Pericardium fibroblast (primary cell): Measurements from ENCODE around the genes BLTP1 and NUDT6.

- RAMPAGE, long total RNA, result no peak
Observed at GRCh38 chr4:119263176-119263542, 37.3 kb downstream of the C4orf3 start.

GRCh38 chr4:120255962-120256855 lies 189.6 kb upstream of the MAD2L1 start:
- RAMPAGE, long total RNA, result no peak

- RAMPAGE, long total RNA, result no peak
Observed at GRCh38 chr4:121057115-121058103, 14.9 kb downstream of the NDNF start.

DNA sequence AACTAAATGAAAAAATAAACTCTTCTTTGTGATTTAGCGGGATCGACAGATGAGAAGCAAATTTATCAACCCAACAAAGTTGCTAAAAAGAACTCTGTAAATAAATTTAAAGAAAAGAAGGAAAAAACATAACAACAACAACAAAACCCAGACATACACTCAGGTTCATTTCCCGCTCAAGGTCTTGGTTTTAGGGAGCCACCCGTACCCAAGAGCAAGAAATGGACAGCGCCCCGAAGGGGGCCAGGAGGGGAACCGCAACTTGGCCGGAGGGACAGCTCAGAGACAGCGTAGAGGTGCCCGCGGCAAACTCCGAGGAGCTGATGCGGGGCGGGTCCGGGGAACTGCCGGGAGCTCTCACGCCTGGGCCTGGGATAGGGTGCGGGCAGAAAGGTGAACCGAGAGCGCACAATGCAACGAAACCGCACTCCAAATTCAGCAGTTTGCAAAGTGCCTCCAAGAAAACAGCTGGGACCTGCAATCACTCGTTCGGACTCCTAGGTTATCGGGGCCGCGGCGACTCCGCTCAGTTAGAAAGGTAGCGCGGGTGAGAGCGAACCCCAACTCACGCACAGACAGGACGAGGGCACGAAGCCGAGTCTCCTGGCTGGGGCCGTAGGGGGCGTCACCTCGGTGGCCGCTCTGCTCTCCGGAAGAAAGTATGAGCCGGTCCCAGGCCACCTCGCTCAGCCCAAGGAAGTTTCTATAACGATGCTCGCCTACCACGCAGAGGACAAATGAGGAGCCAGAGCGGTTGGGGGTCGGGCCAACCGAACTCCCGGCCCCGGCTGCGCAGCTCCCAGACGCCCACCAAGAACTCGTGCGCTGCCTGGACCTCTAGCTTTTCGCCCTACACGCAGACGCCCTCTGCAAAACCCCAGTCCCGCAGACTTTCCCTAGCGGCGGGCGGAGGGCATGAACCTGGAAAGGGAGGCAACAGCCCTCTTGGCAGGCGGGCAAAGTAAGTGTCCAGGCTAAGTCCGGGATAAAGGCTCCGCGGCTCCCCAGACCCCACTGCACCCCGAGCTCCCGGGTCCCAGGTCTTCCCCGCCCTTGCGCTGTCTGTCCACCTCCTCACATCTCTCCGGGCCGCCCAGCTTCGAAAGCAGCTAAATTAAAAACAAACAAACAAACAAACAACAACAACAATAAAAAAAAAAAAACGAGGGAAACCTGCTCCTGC lies 1.3 kb downstream of the NDNF start:
- RAMPAGE, long total RNA, result no peak

DNA sequence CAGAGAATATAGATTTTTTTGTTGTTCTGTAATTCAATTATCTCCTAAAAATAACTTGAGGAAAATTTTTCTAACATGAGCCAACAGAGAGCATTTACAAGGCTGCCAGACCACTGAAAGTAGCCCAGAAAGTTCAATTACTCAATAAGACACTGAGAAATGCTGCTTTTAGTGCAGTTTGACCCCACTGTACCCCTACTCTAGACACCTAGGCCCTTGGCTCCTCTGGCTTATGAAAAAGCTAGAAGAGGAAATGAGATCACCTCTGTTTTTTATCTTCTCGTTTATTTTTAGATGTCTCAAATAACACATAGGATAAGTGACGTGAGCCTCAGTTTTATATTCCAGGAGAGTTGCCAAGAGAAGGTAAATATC lies 24.6 kb downstream of the TNIP3 start:
- RAMPAGE, long total RNA, result no peak

- RAMPAGE, long total RNA, result no peak
Observed at GRCh38 chr4:121697568-121698097, 853 bp upstream of the ANXA5 start.

GRCh38 chr4:121816220-121816812 lies 7.4 kb downstream of the CCNA2 start:
- RAMPAGE, long total RNA, result no peak

GRCh38 chr4:121817200-121818492 lies 6.0 kb downstream of the CCNA2 start:
- RAMPAGE, long total RNA, result no peak

DNA sequence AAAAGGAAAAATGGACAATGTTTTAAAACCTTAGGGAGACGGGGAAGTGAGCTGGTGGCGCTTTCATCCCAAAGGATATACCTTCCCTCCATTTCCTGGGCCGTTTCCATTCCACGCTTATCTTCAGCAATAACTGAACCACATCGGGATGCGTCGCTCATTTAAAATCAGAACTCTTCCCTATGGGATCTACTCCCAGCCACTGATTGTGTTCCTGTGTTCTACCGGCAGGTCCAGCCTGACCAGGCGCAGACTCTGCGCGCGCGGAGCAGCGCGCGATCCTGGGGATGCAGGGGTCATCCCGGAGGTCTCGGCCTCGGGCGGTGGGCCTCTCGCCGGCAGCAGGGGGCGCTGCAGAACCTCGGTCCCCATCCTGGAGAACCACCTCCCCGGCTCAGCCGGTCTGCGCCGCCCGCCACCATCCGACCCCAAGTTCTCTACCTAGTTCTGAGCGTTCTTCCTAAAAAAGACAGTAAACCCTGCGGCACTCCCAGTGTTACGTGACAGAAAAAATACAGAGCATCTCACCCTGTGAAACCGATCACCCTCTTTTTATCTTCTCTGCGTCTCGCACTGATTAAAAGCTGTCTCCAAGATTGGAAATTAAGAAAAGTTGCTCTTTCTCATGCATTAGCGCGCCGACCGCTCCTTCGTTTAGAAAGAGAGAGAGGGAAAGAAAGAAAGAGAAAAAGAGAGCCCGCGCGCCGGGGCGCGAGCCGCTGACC lies 1.7 kb downstream of the TRPC3 start:
- RAMPAGE, long total RNA, result no peak

DNA sequence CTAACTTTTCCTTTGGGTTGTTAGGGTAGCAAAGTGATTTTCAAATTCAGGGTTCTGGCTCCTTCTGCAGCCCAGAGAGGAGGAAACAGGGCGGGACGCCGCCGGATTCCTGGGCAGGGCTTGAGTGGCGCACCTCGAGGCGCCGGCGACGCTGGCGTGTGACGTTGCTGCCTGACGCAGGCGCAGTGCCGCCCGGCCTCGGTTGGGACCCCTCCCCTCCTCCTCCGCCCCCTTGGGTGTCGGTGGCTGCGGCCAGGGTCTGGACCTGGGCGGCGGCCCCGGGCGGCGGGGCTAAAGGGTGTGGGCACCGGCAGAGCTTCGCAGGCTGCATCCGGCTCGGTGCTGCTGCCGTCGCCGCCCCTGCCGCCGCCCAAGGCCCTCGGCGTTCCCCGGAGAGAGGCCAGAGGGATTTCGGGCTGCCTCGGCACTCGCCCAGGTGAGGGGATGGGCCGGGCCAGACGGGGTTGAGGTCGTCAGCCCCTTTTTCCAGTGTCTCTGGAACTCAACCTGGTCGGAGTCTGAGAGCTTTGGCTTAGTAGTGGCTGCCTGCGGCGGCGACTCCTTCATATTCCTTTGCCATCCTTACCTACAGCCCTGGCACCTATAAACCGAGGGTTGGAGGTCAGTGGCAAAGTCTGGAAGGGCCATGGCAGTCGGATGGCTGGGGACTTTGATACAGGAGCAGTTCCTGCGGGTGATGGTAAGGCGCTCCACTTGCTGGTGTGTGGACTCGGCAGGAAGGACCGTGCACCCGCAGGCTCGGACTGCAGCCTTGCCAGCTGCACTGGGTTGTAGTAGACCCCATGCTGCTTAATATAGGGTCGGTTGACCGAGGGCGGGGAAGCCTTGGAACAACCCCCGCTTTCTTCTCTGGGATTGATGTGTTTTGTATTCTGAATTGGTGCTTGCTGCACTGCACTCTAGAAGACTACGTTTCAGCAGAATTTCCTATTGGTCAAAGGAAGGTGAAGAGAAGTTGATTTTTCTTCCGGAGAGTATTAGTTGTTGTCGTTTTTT lies at the start of gene BLTP1:
Gene BLTP1 (plus strand): TSS at position 183 of the 1,017 bp plus-strand sequence.
- RAMPAGE, long total RNA, result no peak

GRCh38 chr4:122153166-122153447 lies 976 bp downstream of the BLTP1 start:
- RAMPAGE, long total RNA, result no peak

DNA sequence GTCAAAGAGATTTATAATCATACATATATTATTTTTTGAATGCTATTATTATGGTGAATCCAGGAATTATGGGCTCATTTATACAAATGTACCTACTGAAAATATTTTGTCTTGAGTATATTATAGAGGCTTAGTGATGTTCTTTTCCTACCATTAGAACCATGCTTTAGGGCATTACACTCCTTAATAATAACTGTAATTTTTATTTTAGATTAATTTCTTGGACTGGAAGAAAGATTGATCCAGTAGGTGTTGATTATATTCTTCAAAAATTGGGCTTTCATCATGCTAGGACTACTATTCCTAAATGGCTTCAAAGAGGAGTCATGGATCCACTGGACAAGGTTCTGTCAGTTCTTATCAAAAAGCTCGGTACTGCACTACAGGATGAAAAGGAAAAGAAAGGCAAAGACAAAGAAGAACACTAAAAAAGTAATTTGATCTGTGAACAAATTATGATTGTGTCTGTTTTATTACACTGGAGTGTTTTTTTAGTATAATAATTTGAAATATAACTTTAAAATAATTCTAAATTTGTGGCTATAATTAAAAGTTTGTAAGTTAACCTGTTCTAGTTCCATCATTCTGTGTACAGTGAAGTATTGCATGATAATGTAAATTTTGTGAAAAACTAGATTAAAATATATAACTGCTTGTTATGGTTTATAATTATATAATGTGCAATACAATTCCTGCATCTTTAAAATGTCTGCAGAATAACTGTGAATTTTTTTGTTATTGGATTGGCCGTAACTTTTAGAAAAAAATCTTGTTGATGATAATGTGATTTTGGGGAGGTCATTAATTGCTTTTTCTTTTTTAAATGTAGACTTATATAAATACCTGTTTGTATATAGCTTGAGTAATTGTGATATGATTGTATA lies 16.7 kb upstream of the ADAD1 start:
- RAMPAGE, long total RNA, result no peak

DNA sequence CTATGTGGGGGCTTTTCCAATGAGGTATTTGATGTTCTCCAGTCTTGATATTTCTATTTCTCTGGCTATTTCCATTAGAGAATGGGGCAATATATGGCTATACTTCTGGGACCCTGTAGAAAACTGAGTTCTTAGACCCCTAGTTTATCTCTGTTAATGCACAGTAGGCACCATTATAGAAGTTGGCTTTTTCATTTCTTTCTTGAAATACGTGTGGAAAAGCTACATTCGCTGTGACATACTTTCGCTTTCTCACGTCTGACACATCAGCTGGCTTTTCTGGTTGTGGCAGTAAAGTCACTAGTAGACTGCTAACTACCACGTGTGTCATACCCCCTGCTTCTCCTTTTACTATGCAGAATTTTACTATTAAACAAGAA lies 1.9 kb upstream of the IL2 start:
- RAMPAGE, long total RNA, result no peak

DNA sequence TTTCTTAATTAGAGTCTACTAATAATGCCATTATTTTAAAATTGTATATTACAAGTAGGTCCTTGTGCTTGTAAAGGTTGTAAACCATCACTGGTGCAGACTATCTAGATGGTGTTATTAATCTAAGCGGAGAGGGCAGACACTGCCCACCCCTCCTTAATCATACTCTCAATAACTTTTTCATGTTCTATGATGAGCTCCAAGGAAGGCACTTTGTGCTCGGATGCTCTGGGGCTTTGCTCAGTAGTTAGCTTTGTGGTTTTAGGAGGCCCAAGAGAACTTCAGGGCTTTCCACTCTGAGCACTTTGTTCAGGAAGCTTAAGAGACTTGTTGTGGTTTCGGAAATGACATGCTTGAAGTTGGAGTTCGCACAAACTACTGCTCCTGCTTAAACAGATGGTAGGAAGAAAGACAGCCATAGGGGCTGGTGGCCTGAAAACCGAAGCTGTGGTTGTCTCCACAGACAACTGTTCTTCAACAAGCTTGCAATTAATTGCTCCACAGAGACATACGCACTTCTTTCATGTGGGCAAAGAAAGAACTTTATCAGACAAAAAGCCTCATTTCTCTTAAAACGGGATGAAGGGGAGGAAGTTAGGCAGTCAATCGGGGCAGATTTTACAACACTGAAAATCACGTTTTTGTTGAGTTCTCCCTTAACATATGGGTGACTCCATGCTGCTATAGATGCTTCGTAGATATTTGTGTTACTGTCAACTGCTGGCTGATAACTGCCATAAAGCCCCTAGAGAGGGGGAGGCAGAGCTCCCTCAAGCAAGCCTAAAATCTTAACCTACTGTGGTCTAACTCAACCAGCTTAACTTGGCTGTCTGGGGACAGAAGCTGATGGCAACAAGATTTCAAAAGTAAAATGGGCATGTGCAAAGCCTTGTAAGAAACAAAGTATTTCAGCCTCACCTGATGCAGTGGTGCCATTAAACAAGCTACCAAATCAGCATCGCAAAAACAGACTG lies 42.4 kb downstream of the IL21 start:
- RAMPAGE, long total RNA, result no peak

DNA sequence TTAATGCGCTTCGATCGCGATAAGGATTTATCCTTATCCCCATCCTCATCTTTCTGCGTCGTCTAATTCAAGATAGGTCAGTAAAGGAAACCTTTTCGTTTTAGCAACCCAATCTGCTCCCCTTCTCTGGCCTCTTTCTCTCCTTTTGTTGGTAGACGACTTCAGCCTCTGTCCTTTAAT lies 658 bp upstream of the FGF2 start:
- RAMPAGE, long total RNA, result no peak

GRCh38 chr4:122854612-122855441 lies 28.2 kb downstream of the FGF2 start:
- RAMPAGE, long total RNA, result no peak

- RAMPAGE, long total RNA, result start-site peak on the minus strand at chr4:122922558-122922597, 223 and 182 reads in 2 replicates
Observed at GRCh38 chr4:122921738-122922798, at the start of gene NUDT6. TSS of gene NUDT6 (minus strand) at chr4:122922597.

DNA sequence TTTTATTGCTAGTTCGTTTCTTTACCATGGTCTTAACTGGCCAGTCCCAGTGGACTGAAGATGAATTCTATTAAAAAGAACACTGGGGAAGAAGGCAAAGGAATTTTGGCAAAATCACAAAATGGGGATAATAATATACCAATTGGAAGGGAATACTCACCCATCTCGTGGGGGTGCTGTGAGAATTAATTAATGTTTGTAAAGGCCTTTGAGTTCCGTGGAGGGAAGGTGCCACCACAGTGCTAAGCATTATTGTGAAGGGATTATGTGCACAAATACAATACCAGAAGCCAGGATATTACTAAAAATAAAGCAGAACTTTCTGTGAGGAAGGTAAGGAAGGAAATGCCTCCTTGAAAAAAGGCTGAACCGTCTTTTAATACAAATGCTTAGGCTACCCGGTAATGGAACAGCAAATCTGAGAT lies 58.0 kb upstream of the SPRY1 start:
- RAMPAGE, long total RNA, result no peak

- RAMPAGE, long total RNA, result no peak
Observed at GRCh38 chr4:123340119-123340791, 56.3 kb upstream of the SPRY1 start.

- RAMPAGE, long total RNA, result no peak
Observed at GRCh38 chr4:123744903-123745189, 348.3 kb downstream of the SPRY1 start.